Aortic smooth muscle cell (primary cell): Measurements from ENCODE around the gene CD59.

- RRBS = no CpG with 5 or more reads among the region's 4 CpGs
These were observed 15.8 kb downstream of the NAV2 start for GRCh38 chr11:19728398-19728893.

DNA sequence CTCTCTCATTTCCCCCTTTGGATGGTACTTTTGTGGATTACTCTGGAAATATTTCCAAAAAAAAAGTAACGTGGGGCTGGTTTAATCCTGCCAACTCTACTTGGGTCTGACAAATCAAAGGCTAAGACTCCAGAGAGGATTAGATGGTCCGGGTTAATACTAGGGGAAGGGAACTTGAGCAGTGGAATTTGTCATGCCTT, 120.2 kb downstream of the NAV2 start:
- RRBS = no CpG with 5 or more reads among the region's 2 CpGs

DNA sequence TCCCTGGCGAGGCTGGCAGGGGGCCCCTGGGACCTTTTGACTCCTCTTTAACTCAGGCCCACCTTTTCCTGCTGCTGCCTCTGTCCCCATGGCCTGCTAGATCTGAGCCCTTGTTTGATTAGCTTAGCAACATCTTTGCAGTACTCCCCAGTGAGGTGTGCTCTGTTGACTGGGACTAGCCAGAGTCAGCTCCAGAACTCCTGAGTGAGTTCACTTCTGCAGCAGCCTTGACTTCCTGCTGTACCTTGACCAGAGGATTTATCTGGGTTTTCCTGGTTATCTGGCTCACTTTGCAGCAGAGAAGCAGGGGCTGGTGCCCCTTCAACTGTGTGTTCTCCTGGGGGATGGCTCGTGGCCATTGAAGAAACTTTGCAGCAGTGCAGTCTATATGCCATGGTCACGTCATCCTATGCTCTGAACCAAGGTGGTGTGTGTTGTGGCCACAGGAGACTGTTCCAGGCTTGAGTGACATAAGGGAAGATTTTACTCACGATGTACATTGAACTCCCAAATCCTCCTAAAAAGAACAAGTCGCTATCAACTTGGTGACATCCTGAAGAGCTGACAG, 183.7 kb downstream of the DBX1 start:
- RRBS = no CpG with 5 or more reads among the region's 5 CpGs

- RRBS = no CpG with 5 or more reads among the region's 21 CpGs
These were observed 42.0 kb downstream of the DBX1 start for GRCh38 chr11:20118080-20118808.

GRCh38 chr11:22666194-22666422, 303 bp upstream of the GAS2 start:
- RRBS = no CpG with 5 or more reads among the region's 4 CpGs

DNA sequence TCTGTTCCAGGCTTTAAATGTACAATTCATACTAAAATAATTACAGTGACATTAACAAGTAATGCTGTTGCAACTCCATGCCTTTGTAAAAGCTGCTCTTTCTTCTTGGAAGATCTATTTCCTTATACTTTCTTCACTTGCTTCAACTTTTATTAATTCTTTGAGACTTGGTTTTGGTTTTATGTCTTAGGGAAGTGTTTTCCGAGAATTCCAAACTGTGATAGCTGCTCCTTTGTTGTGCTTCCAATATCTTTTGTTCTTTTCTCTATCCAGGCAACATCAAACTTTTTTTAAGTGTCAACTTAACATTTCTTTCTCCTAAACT, 120.9 kb upstream of the CCDC179 start:
- RRBS = no CpG with 5 or more reads among the region's 1 CpG

DNA sequence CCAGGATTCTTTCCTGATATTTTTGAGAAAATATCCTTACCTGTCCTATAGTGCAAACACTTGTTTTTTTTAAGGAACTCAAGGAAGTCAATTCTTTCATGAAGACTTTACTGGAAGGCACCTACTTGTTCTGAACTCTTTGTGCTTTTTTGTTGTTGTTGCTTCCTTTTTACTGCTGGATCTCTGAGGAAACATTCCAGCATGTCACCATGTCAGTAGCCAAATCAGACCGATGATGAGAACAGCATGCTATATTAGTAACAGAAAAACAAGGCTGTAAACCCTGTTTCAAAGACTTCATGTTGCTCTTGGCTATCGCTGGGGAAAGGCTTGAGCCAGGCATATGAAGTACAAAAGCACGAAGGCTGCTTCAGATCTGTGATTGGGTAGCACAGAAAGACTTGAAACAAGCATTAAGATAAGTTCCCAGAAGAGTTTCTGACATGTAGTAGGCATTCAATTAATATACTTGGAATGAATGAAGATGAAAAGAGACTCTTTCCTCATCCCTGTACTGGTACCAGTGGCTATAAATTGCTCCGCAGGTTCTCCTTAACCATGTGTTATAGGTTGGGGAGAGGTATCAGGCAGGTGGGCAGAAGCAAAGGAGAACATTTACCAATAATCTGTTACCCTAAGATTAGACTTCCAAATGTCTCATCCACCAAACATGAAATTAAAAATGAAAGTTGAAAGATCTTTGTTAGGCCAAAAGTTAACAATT, 125.7 kb upstream of the SLC5A12 start:
- RRBS = no CpG with 5 or more reads among the region's 4 CpGs

- RRBS = no CpG with 5 or more reads among the region's 6 CpGs
These were observed 11.2 kb upstream of the CCDC34 start for GRCh38 chr11:27374065-27374803.

DNA sequence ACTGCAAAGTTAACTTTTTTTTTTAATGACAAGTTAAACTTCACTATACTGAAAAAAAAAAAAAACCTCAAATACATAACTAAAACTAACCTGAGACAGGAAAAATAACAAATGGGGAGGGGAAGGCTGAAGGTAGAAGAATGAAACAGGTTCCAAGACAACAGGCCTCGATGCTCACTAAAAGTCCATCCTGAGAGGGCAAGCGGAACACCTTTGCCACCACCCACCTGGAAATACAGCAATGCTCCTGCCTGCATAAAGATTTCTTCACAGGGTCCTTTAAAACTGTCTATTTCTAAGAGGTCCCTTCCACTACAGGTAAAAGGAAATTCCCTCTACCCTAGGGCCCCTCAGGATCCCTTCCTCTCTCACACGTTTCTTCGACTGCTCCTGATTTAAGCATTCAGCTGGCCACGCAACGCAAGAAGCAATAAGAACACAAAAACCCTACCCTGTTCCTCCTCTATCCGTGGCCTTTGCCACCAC, 1.9 kb downstream of the LGR4 start:
- RRBS = no CpG with 5 or more reads among the region's 7 CpGs

GRCh38 chr11:30434820-30435607, 112.1 kb downstream of the ARL14EP start:
- RRBS = no CpG with 5 or more reads among the region's 7 CpGs

- RRBS = no CpG with 5 or more reads among the region's 14 CpGs
These were observed 49.3 kb upstream of the MPPED2 start for GRCh38 chr11:30635352-30636041.

DNA sequence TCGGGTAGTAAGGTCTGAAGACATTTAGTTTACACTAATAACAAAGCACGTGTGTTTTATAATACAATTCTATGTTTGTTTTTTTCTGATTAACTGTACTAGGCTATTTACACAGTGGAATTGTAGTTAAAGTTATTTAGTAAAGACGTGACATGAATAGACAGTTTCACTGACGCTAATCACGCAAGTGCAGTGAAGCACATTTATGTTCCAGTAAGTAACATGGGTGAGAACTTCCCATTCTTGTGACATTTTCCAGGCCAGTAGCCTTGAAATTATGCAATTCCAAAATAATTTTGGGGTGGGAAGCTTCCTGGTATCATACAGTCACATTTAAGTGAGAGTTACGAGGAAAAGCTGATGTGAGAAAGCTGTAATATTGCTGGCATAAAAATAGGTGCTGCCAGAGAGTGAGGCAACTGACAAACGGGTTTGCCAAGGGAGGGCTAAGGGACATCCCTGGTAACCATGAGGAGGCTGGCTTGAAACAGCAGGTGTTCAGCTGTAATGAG, 378.8 kb downstream of the DCDC1 start:
- RRBS = no CpG with 5 or more reads among the region's 7 CpGs

GRCh38 chr11:30991472-30991868, 378.1 kb downstream of the DCDC1 start:
- RRBS = no CpG with 5 or more reads among the region's 4 CpGs

DNA sequence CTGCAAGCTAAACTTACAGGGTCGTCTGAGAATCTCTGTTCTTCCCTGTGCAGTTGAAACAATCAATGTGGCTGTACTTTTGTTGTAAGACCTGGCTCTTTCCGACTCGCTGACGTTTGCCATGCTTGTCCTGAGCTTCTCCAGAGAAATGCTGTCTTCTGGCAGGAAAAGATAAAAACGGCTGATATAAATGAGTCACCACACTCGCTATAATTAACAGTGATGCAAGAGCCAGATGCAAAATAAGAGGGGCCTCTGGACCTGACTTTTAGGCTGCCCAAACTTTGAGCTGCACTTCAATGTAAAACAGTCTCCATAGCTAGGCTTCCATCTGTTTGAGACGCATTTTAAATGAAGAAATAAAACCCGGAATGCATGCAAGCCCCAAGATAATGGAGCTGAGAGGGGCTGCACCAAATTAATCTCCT, 48.5 kb downstream of the WT1 start:
- RRBS = no CpG with 5 or more reads among the region's 8 CpGs

GRCh38 chr11:32429590-32429764, 5.9 kb downstream of the WT1 start:
- RRBS = 27% methylated on average over 1 of the region's 4 CpGs

DNA sequence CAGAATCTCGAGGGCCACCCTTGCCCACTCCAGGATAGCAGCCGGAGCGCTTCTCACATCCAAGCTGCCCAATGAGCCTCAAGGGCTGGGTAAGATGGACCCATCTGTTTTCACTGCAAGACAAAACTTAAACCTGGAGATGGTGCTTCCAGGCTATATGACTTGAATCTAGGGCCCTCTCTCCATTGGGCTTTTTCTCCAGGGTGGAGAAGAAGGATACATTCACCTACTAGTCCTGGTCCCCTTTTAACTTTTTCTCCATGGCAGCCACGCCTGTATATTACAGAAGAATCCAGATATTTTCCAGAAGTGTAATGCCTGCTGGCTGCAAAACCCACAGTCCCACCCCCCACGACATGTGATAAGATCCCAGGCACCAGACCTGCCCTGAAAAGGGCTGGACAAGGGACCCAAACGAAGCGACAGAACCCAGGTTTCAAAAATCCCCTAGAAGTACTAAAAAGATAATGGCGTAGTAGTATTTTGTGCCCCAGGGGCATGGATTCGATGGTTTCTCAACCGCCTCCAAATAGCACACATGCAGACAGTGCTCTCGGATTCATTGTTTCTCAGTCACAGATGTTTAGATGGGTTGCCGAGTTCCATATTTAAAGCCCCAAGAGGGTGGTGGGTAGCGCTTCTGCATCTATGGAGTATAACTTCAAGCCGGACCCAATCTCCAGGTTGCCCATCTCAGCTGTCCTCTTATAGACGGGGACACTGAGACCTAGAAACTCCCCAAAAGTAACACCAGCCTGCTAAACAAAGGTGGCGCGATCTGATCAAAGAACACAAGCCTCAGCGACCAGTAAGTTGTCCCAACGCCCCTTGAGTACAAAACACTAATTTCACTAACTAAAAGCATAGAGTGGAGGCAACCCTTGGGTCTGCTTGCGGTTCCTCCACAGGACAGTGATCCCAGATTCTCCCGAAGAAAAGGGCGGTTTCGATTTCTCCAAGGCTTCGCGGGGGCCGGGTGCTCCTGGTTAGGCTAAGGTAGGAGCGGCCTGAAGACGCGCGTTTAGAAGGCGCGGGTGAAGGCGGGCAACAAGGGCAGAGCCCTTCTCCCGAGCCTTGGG, 2.6 kb downstream of the WT1 start:
- RRBS = no CpG with 5 or more reads among the region's 34 CpGs

- RRBS = 84% methylated on average over 2 of the region's 6 CpGs
These were observed 3.8 kb downstream of the C11orf91 start for GRCh38 chr11:33696811-33697337.

DNA sequence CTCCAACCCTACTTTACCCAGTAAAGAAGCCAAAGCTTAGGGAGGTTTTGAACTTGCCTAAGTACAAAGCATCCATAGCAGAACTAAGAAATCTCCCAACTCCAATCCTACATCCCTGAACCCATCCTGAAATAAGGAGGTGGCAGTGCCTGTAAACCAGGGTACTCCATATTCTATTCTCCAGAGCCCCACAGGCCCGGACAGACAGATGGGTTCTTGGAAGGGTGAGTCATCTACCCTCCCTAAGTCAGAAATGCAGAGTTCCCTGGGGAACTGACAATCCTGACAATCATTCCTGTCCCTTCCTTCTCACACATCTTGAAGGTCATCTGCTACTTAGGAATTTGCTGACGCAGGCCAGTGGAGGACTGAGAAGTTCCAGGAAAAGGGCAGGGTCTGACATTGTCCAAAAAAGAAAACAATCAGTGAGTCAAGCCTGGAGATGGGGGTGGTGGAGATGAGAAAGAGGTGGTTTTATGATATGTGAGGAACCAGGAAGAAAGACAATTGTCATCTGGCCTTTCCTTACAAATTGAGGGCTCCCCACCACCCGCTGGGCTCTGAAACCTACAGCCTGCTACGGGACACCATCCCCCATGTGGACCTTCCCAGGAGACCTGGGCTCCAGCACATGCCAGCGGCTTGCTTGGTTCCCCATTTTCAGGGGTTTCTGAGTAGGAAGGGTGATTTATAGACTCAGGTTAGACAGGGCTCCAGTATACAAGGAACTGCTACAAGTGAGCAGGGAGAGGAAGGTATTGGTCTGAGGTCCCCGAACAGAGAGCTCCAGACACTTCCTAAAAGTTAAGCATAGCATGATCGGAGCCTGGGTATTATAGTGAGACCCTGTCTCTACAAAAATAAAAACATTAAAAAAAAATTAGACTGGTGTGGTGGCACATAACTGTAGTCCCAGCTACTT, 12.9 kb downstream of the CD59 start:
- RRBS = no CpG with 5 or more reads among the region's 7 CpGs

DNA sequence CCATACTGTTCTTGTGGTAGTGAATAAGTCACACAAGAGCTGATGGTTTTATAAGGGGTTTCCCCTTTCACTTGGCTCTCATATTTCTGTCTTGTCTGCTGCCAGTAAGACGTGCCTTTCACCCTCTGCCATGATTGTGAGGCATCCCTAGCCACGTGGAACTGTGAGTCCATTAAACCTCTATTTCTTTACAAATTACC, 4.4 kb downstream of the CD59 start:
- RRBS = no CpG with 5 or more reads among the region's 2 CpGs

DNA sequence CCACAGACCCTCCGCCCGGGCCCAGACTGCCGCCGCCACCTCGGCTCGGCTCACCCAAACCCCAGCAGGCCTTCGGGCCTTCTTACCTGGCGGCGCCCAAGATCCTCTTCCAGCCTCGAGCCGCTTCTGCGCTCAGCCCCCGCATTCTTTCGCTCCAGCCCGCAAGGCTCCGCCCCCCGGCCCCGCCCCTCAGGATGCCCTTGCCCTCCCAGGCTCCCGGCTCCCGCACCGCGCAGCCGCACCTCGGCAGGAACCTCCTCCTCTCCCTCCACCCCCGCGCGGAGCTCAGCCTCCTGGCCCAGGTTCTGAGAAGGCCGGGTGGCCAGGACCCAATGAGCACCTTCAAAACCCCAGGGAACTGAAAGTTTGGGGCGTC, at the start of gene CD59:
TSS of gene CD59 (minus strand) at position 128 of the 376 bp plus-strand sequence.
- RRBS = 2% methylated on average over 11 of the region's 29 CpGs